Paraaortic lymph node (tissue), 1 donor: ENCODE data around the gene ABCD1.

- PRO-cap: no peak
Observed at GRCh38 chrX:153626854-153627320, 20.1 kb upstream of the DUSP9 start.

DNA sequence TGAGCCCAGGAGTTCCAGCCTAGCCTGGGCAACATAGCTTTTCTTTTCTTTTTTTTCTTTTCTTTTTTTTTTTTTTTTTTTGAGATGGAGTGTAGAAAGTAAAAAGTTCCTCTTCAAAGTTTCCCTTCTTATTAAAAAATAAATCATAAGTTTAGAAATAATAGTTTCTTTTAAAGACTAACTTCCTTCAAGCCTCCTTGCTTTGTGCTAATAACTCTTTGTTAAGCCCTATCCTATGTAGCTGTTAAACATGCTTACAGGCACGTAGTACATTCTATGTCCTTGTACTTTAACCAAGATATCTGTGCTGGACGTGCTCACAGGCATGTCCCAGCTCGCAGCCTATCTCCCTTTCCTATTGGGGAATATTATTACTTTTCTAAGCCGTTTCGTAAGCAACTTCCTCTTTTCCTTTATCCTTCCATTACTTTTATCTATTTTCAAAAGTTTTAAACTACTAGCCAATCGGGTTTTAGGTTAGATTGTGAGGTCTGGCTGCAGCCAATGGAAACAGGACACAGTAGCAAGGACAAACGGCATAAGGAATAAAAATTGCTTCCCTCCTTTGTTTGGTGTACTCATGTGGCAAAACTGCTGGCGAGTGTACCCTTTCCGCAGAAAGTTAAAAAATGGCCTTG lies 2.4 kb upstream of the PNCK start:
- PRO-cap: no peak

DNA sequence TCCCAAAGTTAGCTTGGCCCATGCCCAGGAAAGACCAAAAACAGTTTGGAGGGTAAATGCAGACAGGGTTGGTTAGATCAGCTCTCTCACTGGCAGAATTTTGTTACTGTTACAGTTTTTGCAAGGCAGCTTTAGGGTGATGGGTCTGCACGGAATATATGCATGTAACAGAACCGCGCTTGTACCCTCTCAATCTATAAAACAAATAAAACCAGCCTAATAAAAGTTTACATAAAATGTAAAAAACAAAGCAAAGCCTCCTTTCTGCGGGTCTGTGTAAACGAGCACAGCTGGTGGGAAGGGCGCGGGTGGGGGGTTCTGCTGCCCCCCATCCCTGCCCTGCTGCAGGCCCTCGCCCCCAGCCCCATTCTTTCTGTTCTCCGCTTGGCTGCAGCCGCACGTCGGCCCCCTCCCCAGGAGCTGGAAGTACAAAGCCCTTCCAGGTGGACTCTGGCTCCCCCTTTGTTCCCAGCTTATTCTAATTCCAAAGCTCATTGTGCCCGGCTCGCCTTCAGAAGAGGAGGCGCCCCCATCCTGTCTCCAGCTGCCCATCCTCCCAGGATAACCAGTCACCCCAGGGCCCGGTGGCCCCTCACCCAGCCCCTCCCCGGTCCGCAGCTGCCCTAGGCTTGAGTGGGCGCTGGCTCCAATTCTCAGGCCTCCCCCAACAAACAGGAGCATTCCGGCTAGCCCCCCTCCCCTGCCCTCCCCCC lies 3.4 kb upstream of the SLC6A8 start:
- PRO-cap: no peak

DNA sequence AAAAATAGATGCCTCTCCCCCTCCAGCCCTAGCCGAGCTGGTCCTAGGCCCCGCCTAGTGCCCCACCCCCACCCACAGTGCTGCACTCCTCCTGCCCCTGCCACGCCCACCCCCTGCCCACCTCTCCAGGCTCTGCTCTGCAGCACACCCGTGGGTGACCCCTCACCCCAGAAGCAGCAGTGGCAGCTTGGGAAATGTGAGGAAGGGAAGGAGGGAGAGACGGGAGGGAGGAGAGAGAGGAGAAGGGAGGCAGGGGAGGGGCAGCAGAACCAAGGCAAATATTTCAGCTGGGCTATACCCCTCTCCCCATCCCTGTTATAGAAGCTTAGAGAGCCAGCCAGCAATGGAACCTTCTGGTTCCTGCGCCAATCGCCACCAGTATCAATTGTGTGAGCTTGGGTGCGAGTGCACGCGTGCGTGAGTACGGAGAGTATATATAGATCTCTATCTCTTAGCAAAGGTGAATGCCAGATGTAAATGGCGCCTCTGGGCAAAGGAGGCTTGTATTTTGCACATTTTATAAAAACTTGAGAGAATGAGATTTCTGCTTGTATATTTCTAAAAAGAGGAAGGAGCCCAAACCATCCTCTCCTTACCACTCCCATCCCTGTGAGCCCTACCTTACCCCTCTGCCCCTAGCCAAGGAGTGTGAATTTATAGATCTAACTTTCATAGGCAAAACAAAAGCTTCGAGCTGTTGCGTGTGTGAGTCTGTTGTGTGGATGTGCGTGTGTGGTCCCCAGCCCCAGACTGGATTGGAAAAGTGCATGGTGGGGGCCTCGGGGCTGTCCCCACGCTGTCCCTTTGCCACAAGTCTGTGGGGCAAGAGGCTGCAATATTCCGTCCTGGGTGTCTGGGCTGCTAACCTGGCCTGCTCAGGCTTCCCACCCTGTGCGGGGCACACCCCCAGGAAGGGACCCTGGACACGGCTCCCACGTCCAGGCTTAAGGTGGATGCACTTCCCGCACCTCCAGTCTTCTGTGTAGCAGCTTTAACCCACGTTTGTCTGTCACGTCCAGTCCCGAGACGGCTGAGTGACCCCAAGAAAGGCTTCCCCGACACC lies 8.0 kb downstream of the SLC6A8 start:
- PRO-cap: no peak

GRCh38 chrX:153699111-153699759 lies 11.5 kb downstream of the SLC6A8 start:
- PRO-cap: no peak

DNA sequence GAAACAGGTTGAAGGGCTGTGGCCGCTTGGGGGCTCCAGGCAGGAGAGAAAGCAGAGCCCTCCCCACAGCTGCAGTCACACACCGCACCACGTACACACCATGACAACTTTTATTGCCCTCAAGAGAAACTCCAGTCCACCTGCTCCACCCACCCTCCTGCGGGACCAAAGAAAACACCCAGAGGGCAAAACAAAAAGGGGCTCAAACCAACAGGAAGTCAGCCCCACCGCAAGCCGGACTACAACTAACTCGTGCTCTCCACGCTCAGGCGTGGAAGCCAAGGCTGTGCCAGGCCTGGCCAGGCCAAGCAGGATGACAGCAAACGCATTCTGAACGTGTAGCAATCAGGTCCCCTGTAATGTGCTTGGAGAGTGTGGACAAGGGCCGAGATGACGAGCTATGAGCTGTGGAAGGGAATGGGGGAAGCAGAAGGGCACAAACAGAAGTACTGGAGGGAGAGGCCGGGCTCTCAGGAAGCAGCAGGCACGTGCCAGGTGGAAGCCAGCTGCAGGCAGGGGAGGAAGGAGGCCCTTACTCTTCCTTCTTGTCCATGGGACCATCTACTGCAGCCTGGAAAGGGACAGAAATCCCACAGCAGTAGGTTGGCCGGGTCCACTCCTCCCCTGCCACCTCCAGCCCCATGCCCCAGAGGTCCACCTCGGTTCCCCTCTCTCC lies 12.8 kb downstream of the SLC6A8 start:
- PRO-cap: no peak

- PRO-cap: bidirectional peak, plus-strand start at chrX:153724524, minus-strand start at chrX:153724374; bidirectional peak, plus-strand start at chrX:153724856, minus-strand start at chrX:153724664
Observed at GRCh38 chrX:153724273-153725066, at the start of gene ABCD1. Gene ABCD1, plus strand, starts transcription at chrX:153724856.

DNA sequence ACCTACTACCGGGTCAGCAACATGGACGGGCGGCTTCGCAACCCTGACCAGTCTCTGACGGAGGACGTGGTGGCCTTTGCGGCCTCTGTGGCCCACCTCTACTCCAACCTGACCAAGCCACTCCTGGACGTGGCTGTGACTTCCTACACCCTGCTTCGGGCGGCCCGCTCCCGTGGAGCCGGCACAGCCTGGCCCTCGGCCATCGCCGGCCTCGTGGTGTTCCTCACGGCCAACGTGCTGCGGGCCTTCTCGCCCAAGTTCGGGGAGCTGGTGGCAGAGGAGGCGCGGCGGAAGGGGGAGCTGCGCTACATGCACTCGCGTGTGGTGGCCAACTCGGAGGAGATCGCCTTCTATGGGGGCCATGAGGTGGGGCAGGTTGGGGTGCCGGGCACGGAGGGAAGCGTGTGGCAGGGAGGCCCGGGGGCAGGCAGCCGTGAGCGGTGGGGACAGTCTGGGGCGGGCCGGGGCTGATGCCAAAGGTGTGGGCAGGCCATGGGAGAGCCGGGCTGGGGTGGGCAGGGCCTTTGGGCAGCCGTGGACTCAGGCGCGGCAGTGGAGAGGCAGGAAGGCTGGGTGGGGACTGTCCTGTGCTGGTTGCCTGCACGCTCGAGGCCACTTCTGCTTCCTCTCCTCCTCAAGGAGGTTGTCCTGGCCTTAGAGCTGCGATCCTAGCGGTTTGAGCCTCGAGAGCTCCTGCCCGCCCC lies 1.3 kb downstream of the ABCD1 start:
- PRO-cap: no peak

DNA sequence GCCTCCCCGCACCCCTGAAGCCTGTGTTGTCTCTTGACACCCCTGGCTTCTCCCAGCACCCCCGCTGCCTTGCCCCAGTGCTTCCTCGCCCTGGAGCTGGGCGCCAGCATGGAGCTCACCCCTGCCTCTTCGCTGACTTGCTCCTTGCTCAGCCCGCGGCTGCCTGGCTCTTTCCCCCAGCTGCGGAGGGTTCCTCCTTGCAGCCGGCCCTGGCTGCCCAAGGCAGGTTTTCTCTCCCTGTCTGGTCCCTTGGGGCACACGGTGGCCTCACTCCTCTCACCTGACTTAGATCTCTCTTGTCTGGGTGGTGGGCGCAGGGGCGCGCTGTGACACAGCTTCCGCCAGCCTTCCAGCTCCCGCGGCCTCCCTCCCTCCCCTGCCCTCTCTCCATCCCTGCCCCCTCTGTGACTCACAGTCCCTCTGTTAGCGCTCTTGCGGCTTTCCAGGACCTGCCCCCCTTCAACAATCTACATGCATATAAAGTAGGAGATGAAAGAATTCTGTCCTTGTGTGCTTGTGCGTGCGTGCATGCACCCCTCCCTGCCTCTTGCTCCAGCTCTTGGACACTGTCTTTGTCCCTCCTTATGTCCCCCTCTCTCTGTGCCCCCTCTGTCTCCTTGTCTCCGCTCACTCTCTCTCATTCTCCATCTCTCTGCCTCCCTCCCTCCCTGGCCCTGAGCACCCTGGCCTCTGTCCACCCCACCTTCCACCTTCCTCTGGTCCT lies 2.2 kb downstream of the PLXNB3 start:
- PRO-cap: unidirectional peak, minus-strand start at position 378 of the sequence

DNA sequence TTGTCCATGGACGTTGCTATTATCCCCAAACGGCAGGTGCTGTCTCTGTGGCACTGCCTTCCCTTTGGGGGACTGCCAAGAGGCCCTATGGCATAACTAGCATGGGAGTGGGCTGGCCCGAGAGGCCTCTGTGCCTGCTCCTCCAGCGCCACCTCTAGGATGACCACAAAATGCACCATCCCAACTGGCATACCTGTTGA lies 1.5 kb downstream of the SRPK3 start:
- PRO-cap: no peak

DNA sequence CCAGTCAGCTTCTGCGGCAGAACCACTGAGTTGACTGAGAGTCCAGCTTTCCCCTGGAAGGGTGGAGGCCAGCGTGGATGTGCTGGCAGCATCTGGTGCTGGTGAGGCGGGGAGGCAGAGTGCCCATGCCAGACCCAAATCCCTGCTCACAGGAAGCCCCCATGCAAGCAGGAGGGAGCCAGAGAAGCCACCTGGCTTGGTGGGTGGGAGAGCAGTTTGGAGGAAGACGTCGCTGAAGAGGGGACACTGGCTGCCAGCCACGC lies 6.0 kb downstream of the PDZD4 start:
- PRO-cap: no peak

DNA sequence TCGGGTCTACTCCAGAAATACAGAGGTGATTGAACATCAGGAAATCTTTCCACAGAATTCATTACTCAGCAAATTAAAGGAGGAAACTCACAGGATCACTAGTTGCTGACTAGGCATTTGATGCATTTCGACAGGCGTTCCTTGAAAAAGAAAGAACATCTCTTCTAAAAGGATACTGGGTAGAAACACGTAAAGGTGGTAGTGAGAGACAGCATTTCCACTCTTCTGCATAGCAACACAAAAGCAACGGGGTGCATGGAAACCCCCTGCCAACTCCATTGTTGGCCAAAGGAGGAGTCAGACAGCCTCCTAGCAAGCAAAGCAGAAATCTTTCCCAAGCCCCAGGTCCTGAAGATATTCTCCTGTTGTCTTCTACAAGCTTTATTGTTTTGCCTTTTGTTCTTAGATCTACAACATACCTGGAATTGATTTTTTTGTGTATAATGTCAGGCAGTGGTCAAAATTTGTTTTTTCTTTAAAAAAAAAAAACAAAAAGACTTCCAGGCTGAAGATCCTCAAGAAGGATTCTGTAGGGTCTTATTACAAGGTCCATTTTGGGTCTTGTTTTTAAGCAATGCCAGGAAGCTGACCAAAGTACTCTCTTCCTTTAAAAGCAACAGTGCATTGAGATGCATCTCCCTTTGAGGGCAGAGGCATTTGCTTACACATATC lies 14.4 kb upstream of the PDZD4 start:
- PRO-cap: no peak

GRCh38 chrX:153910089-153910971 lies 5.9 kb downstream of the AVPR2 start:
- PRO-cap: no peak

DNA sequence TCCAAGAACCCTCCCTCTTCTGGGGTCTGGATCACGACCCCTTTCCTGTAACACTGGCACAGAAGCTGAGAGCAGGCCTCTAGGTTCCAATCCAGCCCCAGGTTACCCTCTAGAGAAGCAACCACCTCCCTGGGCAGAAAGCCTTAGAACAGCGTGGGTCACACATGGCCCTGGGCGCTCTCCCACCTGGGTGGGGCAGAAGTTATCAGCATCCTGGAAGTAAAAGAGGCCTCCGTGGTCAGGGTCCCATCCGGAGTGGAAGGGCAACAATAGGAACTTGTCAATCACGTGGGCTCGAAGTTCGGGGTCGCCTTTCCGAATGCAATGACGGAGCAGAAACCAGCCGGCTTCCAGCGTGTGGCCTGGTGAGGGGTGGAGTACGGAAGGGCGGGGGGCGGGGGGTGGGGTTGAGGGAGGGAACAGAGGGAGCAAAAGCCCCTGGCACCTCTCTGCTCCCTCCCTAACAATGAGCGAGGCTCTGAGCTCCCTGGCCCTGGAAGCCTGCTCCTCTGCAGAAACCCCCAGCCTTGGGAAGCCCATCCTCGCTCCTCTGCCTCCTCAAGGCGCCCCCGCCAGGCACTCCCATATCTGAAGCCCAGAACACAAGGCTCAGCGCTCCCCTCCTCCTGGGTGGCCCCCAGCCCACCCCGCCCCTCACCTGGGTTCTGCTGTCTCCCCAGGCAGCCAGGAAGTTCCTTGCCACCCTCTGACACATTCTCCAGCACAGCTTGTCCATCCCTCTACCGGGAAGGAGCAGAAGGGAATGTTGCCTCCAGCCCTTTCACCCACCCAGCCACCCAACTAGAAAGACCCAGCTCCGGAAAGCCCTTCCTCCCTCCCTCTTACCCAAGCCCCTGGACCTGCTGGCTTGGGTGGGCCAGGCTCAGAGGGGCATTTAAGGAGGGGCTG lies 2.9 kb downstream of the RENBP start:
- PRO-cap: no peak

GRCh38 chrX:153948457-153949367 lies 4.3 kb upstream of the RENBP start:
- PRO-cap: no peak

- PRO-cap: no peak
Observed at GRCh38 chrX:154017796-154018431, 1.8 kb downstream of the IRAK1 start.

DNA sequence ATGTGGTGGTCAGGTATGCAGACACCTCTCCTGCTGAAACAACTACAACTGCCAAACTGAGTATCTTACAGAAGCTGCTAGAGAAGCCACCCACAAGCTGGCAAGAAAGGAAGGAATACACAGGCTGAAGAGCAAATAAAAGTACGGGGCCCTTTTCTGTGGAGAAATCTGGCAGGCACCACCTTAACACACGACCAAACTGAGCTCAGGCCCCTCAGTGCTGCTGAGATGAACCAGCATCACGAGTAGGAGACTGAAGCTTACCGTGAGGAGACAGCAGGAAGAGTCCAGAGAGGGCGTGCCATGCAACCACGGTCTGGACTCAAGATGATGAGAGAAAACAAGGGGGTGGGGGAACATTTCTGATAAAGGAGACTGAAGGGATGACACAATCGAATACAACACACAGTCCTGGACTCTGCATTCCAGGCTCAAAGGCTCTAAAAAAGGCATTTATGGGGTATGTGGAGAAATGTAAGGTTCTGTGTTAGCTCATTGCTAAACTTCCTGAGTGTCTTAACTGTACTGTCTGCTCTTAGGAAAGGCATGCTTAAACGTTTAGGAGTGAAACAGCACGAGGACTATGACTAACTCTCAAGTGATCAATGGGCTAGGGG lies 20.5 kb upstream of the IRAK1 start:
- PRO-cap: no peak

GRCh38 chrX:154042947-154043309 lies 23.2 kb upstream of the IRAK1 start:
- PRO-cap: no peak

GRCh38 chrX:154094487-154095176 lies 2.9 kb downstream of the MECP2 start:
- PRO-cap: no peak

- PRO-cap: no peak
Observed at GRCh38 chrX:154096066-154096509, 1.4 kb downstream of the MECP2 start.